Paraaortic lymph node (tissue), 1 donor: ENCODE measurements around a stretch of chr2.

DNA sequence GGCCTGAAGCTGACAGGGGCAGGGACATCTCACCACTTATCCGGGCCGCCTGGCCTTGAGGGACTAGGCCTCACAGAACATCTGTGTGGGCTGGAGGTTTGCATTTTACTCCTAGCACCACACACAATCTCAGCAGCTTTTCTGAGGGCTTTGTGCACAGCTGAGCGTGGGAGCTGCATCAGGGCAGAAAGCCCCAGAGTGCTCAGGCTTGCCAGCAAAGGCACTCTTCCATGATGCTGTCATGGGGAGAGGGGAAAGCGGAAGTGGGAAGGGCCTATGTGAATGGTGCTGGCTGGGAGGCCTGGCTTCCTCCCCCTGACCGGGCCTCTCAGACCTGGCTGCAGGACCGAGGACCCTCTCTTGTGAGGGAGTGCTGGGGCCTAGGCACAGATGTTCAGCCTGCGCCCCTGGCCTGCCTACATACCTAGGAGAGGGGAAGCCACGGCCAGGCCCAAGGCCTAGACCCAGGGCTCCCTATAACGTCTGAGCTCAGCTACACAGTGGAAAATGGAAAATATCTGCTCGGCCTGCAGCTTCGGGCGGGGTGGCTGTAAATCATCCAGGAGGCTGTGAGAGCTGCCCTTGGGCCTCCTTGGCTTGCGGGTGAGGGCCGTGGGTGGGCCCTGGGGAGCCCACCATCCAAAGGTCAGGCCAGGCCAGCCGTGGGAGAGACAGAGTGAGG lies 22.6 kb downstream of the GLI2 start:
- PRO-cap = no peak

DNA sequence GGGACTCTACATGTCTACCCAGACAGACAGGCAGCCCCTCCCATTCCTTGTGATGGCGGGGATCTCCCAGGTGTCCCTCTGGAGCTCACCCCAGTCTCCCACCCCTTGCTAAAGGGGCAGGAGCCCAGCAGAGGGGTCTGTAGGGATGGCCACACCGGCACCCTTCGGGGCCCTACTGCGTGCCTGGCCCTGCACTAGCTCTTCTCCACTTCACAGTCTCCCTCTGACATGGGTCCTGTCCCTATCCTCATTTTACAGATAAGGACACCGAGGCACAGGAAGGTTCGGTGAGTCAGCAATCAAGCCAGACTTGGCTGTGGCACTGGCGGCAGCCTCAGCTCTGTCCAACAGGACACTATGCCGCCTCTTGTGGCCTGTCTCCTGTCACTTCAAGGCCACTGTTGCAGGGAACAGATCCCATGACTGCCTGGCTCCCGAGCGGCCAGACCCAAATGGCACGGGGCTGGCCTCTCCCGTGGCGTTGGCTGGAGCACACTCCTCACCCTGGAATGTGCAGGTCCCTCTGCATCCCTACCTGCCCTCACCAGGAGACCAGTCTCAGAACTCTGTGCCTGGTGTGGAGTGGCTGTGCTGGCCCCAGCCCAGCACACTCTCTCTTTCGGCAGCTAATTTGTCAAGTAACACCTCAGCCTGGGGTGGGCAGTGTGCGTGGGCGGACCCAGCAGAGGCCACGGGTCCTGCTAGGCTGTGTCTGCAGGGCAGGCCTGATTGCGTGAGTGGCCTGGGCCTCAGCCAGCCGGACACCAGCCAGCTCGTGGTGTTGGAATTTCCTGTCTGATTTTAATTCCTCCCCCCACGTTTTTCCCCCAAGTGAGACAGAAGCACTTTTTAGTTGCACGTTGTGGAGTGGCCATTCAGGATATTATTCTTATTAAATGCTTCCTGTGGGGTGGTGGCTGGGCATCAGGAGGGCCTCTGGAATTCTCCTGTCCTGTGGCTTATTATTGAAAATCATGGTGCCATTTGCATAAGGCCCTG lies 179.2 kb downstream of the GLI2 start:
- PRO-cap = no peak

DNA sequence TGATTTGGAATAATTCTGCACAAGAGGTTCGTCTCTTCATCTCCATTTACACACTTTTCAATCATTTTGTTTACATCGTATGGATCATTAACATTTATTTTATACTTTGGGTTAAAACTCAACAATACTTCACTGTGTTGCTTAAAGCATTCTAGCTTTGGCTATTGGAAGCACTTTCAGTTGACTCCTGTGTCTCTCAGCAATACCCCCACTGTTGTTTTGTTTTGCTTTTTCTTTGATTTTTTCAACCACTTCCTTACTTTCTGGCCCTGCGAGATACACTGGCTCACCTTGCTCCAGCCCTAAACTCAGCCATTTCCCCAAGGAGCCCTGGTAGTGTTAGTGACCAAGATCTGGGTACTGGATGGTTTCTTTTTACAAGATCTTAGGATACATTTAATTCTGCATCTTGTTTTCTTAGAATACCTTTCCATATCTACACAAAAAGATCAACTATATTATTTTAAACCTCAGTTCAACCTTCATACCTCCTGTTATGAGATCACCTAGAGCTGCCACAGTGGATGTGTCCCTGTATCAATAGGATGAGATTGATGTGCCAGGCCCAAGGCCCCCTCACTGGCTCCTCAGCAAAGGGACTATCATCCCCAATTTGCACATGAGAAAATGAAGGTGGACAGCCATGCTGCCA lies 161.3 kb downstream of the CLASP1 start:
- PRO-cap = no peak

- PRO-cap = no peak
Measured at GRCh38 chr2:121591270-121591803, 57.9 kb downstream of the CLASP1 start.

GRCh38 chr2:121596208-121597098 lies 52.8 kb downstream of the CLASP1 start:
- PRO-cap = no peak

DNA sequence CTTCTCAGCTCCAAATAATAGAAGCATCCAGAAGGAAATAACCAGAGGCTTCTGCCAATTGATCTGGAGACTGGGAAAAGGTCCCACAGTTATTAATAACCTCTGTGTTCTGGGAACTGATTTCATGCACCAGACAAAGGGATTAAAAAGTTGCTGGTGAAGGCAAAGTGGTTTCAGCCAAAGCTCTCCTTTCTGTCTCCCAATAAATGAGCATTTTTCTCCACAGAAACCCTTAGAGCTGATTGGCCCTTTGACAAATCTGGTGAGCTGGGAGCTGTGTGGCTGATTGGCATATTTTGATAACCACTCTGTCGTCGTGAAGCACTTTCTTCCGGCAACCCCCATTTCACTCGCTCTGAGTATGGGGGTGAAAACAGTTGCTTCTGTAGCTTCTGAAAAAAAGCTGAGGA lies 36.3 kb downstream of the NIFK start:
- PRO-cap = no peak

GRCh38 chr2:121804290-121804741 lies 48.9 kb downstream of the TSN start:
- PRO-cap = no peak

GRCh38 chr2:122493753-122494193 lies 738.3 kb downstream of the TSN start:
- PRO-cap = unidirectional peak, minus-strand start at chr2:122493922

GRCh38 chr2:122546047-122546379 lies 790.6 kb downstream of the TSN start:
- PRO-cap = no peak

DNA sequence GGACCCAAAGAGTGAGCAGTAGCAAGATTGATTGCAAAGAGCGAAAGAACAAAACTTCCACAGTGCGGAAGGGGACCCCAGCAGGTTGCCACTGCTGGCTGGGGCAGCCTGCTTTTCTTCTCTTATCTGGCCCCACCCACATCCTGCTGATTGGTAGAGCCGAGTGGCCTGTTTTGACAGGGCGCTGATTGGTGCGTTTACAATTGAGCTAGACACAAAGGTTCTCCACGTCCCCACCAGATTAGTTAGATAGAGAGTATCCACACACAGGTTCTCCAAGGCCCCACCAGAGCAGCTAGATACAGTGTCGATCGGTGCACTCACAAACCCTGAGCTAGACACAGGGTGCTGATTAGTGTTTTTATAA lies 961.8 kb downstream of the CNTNAP5 start:
- PRO-cap = no peak

GRCh38 chr2:126586306-126586814 lies 69.6 kb upstream of the GYPC start:
- PRO-cap = no peak

DNA sequence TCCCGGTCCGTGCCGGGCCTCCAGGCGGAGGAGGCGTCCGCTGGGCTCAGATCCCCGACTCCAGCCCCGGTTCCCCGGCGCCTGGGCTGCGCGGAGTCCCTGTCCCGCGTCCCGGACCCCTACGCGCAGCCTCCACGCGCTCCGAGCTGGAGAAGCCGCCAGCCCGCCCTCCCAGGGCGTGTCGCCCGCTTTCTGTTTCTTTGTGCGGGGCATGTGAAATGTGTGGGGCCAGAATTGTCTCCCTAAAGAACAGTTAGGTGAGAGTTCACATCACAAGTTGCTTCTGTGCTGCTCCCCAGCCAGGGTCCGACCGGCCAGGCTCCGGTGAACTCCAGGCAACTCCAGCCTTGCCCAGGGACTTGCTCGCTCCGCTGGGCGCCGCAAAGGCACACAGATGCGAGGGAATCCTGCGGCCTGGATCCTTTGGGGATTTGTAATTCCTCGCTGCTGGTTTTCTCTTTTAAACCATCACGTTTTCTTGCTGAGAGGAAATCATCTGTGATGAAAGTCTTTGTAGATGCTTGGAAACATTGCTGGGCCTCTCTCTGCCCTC lies 526 bp downstream of the GYPC start:
- PRO-cap = no peak

GRCh38 chr2:126662548-126663290 lies 6.8 kb downstream of the GYPC start:
- PRO-cap = no peak

DNA sequence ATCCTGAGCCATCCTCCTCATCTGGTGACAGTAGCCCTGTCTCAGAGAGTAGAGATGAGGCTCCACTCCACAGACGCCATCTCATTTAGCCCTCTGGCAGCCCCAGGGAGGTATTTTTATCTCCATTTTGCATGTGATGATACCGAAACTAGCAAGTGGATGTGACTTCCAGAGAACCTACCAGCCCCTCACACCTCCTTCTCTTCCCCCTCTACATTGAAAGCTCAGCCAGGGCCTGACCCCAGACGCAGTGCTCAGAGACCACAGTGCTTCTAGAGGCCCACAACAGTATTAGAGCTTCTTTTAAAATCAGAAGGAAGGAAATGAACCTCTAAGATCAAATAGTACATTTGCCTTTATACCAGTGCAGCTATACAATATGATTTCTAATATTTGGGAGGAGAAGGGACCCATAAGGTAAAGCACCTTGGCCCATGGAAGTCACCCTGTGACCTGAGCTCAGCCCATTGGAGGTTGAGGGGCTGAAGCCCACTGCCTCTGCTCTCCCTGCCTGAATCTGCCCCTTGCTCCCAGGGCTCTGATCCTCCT lies 8.4 kb downstream of the GYPC start:
- PRO-cap = bidirectional peak, plus-strand start at position 216 of the sequence, minus-strand start at position 87 of the sequence

DNA sequence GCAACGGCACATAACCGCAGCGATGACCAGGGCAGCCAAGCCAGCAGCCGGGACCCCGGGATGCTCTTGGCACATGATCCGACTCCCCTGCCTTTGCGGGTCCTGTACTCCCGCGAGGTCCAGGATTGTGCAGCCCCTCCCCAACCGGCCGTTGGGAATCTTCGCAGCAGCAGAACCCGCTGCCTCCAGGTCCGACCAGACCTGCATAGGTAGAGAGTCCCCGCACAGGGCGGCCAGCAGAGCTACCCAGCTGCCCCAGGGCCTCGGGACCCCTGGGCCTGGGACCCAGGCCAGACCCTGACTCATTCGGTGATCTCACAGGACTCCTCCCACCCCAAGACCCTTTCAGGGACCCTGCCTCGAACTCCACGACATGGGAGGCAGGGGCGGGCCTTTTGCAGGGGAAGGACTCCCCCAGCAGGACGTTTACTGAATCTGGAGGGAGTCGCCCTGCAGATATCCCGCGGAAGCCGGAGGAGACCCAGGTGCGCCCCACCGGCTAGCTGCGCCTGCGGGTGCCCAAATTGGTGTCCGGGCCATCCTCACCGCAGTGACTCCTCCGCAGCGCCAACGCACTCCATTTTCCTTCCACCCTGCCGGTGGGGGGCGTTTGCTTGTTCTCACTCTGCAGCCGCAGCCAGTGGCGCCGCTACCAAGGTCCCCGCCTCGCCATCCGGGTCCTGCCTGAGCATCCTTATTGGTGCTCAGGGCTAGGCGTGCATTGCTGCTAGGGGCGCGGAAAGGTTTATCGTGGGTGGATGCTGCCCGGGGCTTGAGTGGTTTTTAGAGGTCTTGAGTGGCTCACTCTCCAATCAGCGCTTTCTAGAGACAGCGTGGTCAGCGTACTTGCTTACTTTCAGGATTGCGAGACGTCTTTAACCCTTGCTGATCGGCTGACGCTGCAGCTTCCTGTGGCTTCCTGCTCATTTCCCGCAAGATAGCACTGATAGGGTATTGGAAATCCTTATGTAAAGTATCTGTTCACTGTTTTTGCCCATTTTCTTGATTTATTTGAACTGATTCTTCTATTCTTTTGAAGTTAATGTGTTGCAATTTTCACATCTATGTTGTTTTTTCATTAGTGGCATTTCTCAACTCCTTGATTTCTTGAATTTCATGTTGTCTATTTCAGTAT lies 81.5 kb downstream of the BIN1 start:
- PRO-cap = no peak

GRCh38 chr2:127054305-127054974 lies 52.5 kb downstream of the BIN1 start:
- PRO-cap = no peak

GRCh38 chr2:127057373-127058524 lies 49.2 kb downstream of the BIN1 start:
- PRO-cap = no peak

DNA sequence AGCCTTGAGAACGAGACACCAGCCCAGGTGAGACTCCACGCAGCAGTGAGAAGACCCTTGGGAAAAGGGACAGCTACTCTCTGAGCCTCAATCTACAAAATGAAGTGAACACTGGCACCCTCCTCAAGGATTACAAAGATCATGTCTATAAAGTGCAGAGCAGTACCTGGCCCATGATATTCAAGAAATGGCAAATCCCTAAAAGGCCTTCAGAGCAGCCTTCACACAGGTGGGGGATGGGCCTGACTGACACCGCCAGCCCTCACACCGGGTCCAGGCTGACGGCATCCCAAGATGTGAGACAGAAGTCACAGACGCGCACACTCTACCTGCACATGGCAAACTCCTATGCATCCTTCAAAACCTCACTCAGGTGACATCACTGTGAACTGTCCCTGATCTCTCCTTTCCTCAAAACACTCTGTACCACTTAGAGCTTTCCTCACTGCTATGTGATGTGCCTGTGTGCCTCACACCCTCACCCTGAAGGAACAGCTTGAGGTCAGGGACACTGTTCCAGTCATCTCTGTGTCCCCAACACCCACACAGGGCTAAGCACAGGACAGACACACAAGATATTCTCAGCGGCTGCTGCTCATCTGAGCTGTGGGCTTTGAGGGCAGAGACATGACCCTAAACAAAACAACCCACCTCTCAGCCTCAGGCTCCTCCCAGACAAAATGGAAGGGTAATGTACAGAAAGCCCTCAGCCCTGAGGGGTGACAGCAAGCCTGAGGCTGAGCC lies 27.6 kb downstream of the BIN1 start:
- PRO-cap = no peak

DNA sequence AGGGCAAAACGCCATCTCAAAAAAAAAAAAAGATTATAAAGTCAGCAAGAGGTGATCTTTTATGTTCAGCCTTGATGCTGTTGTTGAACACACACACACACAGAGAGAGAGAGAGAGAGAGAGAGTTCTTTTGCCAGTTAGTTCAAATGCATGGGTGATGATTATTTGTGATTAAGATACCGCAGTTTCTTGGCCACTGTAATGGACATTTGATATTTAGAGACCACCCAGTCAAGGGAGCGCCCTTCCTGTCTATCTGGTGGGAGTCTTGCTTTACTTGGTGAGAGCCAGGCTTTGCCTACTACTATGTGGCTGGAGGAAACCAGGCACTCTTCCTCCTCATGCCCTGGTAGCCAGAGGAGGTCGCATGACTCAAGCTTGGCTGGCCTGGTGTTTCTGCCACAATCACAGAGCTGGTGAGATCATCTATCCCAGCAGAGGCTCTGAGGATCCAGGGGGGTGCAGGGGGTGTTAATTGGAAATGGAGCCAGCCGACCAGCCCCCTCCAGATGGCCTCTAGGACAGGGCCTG lies 46.6 kb upstream of the BIN1 start:
- PRO-cap = no peak

- PRO-cap = no peak
Measured at GRCh38 chr2:127218995-127219589, 1.0 kb downstream of the CYP27C1 start.